GM12892 (cell line): ENCODE data around the genes PRF1 and SGPL1.

GRCh38 chr10:69358753-69359208 lies 40.1 kb downstream of the HK1 start:
- RRBS = no CpG with 5 or more reads among the region's 4 CpGs

GRCh38 chr10:69413143-69413448 lies 3.6 kb downstream of the TACR2 start:
- RRBS = no CpG with 5 or more reads among the region's 6 CpGs

DNA sequence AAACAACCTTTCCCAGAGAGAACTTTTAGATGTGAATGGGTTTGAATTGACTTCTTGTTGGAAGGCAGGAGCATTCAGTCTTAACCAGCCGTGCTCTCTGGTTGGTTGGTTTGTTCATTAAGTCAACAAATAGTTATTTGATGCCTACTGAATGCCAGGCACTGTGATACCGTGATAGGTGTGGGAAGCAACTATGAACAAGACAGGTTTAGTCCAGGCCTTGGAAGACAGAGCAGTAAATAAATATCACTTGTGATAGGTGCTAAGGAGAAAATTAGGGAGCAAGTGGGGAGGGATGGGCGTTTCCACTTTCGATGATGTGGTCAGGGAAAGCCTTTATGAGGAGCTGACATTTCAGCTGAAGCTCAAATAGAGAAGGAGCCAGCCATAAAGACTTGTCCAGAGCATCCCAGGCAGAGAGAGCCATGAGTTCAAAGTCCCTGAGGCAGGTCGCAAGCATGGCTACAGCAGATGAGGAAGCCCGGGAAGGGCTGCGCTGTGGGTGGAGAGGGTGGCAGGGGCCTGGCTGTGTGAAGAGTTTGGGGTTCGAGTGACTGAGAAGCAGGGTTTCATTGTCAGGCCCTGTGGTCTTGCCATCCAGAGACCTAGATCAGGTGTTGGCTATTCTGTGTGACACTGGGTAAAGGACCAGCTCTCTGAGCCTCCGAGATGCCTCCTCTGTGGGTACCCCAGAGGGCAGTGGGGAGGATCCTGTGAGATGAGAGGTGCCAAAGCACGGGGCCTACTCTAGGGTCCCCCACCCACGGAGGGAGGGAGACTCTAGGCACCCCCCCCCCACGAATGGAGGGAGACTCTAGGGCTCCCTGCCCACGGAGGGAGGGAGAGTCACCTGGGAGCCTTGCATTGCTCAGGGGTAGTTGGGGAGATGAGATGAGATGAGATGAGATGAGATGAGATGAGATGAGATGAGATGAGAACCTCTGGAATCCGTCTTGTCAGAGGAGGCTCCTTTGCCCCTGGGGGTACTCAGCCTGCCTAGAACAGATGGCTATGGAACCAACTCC lies 8.2 kb downstream of the TSPAN15 start:
- RRBS = no CpG with 5 or more reads among the region's 14 CpGs

DNA sequence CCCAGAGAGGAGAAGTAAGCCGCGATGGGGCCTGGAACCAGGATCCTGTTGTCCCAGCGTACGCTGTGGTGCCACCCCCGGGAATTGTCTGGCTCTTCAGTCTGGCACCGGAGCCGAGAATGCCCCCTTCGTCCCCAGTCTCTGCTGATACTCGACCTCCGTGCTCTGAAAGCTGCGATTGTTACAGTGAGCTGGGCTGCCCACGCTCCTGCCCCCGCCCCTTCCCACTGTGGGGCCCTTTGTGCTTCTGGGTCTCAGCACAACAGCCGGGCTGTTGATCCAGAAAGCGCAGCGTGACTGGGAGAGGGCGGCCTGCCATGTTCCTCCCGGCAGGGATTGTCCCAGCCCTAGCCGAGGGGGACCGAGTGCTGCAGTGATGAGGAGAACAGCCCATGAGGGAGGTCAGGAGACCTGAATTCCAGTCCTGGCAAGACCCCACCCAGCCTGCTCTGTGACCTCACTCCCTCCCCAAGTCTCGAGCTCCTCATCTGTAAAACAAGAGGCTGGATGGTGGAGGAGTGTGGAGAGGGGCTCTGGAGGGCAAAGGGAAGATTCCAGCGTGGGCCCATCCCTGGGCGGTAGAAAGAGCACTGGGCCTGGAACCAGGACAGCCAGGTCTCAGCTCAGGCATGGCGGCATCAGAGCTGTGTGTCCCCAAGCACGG lies 43.5 kb downstream of the TSPAN15 start:
- RRBS = 60% methylated on average over 5 of the region's 25 CpGs

- RRBS = no CpG with 5 or more reads among the region's 1 CpG
These were observed 2.5 kb upstream of the NEUROG3 start for GRCh38 chr10:69575710-69576078.

- RRBS = no CpG with 5 or more reads among the region's 4 CpGs
These were observed 2.3 kb downstream of the MACROH2A2 start for GRCh38 chr10:70054883-70055402.

GRCh38 chr10:70209022-70209497 lies 24.2 kb downstream of the PPA1 start:
- RRBS = no CpG with 5 or more reads among the region's 2 CpGs

GRCh38 chr10:70254061-70254660 lies 20.9 kb upstream of the PPA1 start:
- RRBS = no CpG with 5 or more reads among the region's 12 CpGs

GRCh38 chr10:70255537-70256296 lies 22.5 kb upstream of the PPA1 start:
- RRBS = 49% methylated on average over 3 of the region's 48 CpGs

DNA sequence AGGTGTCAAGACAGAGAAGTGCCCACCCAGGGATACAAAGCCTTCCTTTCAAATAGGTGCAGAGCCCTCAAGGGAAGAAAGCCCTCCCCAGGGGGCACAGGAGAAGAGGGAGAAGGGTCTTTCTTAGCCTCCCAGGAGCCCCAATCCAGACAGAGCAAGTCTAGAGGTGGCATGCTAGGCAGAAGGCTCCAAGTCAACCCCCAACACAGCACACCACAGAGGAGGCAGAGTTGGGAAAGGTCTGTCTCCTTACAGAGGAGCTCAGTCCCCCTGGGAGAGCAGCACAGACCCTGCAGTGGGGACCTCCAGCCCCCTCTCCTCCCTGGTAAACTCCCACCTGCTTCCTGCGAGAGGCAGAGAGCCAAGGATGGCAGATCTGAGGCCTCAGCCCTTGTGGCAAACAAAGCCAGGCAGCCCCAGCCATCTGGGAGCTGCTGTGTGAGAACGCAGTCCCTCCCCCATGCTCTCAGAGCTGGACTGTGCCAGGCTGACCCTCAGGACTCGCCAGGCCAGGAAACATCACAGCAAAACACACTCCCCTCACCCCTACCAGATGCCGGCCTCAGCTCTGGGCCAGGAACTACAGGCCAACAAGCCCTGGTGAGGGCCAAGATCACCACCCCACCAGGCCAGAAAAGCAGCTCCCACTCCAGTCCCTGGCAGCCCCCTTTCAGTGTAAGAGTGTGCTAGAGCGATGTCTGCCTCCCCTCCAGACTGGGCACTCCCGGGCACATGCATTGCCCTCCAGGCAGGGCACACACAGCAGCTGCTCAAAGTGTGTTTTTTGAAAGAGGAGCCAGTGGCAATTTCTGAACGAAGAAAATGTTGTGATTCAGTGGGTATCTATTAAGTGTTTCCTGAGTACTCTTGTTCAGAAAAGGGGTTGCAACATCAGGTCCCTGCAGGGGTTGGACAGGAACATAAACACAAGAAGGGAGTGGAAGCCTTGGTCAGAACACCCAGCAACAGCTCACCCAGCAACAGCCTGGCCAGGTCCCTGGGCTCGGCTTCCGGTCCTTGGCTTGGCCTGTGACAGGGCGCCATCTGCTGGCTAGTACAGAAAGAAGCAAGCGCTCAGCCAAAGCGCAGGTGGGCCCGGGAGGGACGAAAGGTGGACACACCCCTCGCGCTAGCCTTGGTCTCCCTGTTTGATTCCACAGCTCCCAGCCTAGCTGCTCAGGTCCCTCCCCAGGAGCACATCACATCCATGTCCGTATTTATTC lies 18.4 kb downstream of the LRRC20 start:
- RRBS = 0% methylated on average over 3 of the region's 17 CpGs

- RRBS = no CpG with 5 or more reads among the region's 6 CpGs
These were observed 4.8 kb upstream of the LRRC20 start for GRCh38 chr10:70387283-70387585.

DNA sequence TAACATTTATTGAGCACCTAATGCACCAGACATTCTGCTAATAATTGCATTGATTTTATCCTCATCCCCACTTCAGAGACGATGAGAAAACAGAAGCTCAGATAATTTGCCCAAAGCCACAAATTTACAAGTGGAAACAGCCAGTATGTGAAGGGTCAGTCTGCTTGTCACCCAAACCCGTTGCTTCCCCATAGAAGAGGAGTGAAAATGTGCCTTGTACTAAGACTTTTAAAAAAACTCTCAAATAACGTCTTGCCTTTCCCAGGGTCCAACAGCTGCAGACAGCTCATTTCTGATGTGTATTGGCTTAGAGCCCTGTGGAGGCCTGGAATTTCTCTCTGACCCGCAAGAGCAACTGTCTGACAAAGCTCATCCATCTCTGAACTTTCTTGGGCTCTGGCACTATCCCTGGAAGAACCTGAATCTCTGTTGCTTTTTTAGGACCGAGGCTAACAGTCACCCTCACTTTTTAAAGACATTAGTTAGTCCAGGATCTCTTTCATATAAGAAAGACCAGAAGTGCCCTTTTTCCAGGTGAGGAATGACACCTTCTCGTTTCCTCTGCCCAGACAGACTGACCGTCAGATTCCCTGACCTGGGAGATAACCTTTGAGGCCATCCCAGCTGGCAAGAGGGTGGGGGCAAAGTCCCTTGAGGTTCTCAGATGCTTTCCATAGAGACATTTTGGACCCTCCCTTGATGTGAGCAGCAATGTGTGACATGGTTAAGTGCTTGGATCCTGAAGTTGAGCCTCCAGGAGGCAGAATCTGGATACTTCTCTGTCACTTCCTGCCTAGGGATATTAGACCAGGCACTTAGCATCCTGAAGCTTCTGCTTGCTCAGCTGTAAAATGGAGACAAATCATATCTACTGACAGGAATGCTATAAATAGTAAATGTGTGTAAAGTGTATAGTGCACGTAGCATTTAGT lies 4.4 kb upstream of the NODAL start:
- RRBS = no CpG with 5 or more reads among the region's 8 CpGs

GRCh38 chr10:70529754-70530355 lies 51.3 kb downstream of the PALD1 start:
- RRBS = no CpG with 5 or more reads among the region's 11 CpGs

- RRBS = no CpG with 5 or more reads among the region's 21 CpGs
These were observed at the start of gene PRF1 for GRCh38 chr10:70602459-70603151. Gene PRF1, minus strand, starts transcription at chr10:70602741.

GRCh38 chr10:70667219-70667952 lies 4.9 kb upstream of the ADAMTS14 start:
- RRBS = no CpG with 5 or more reads among the region's 10 CpGs

GRCh38 chr10:70815554-70816161 lies at the start of gene SGPL1:
Gene SGPL1, plus strand, starts transcription at chr10:70815948.
- RRBS = 1% methylated on average over 14 of the region's 51 CpGs

DNA sequence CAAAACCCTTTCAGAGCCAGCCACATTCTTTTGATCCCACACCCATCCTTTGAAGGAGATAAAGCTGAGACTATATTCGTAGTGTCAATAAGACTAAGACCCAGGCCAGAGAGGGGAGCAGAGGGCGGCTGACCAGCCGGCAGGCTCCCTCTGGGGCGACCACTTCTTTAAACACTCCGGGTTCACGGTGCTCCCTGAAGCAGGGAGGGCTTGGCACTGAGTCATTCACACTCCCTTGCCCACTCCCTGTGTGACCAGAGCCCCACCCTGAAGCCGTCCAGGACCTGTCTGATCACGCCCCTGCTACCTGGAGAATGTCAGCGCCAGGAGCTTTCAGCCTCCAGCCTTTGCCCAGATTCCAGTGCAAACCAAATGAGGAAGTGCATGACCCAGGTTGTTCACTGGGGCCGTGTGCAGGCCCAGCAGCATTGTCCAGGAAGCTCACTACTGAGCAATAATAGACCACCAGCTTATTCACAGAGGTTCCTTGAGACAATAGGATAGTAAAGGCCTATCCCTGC lies 34.4 kb downstream of the UNC5B start:
- RRBS = no CpG with 5 or more reads among the region's 10 CpGs

DNA sequence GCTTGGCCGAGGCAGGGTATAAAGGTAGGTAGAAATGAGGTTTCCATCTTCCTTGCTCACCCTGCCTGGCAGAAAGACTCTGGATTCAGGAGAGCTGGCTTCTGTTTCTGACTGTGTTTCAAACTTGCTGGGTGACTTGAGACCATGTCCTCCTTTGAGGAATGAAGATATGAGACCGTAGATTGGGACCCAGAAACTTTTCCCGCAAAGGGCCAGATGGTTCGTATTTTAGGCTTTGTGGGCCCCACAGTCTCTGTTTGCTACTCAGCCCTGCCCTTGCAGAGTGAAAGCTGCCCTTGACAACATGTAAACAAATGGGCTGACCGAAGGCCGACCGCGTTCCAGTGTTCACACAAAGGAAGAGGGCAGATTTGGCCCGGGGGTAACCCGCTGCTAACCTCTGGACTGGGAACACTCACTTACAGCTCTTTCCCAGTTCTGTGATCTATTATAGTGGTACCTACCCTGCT lies 15.0 kb downstream of the SLC29A3 start:
- RRBS = no CpG with 5 or more reads among the region's 10 CpGs

DNA sequence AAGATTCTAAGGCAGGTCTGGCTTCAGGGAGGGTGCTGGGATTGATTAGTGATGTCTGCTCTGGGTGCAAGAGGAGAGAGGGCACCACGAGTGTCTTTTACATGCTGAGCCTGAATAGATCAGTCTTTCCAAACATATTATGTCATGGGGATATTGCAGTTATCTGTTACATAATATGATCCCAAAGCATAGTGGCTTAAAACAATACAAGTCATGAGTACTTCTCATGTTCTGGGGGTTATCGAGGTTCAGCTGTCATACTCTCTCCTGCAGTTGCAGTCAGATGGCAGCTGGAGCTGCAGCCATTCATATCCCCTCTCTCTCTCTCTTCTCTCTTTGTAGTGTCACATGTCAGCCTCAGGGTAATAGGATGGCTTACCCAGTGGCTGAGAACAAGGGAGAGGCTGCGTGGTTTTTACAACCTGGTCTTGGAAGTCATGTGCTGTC lies 26.0 kb downstream of the SLC29A3 start:
- RRBS = no CpG with 5 or more reads among the region's 3 CpGs